Choroid plexus epithelial cell (primary cell): ENCODE data around the genes NDUFS7, REEP6 and ONECUT3.

DNA sequence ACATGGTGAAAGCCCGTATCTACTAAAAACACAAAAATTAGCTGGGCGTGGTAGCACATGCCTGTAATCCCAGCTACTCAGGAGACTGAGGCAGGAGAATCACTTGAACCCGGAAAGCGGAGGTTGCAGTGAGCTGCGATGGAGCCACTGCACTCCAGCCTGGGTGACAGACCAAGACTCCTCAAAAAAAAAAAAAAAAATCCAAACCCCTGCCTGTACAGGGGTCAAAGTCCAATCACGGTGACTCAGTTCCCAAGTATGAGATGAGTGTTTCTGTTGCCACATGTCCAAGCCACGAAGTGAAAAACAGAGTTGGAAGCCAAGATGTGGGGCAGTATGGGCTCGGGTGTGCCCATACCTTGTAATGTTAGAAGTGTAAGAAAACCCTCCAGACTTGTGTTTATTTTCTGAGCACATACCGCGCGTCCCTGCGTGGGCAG is 1.4 kb upstream of the GPX4 start:
- RRBS, result no CpG with 5 or more reads among the region's 12 CpGs

DNA sequence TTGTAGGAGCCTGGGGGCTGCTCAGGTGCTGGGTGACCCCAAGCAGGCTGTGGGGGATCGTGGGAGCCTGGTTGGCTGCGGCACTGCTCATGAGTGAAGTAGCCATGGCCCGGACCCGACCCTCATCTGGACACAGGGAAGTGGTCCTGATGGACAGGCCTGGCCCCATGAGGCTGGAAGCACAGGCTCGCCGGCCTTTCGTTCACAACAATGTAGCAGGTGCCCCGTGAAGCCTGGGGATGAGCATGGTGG is 6.2 kb downstream of the GPX4 start:
- RRBS, result 68% methylated on average over 4 of the region's 8 CpGs

- RRBS, result 26% methylated on average over 4 of the region's 69 CpGs
Measured at GRCh38 chr19:1132601-1133752, 29.2 kb downstream of the GPX4 start.

- RRBS, result no CpG with 5 or more reads among the region's 15 CpGs
Measured at GRCh38 chr19:1146874-1147262, 27.2 kb downstream of the SBNO2 start.

DNA sequence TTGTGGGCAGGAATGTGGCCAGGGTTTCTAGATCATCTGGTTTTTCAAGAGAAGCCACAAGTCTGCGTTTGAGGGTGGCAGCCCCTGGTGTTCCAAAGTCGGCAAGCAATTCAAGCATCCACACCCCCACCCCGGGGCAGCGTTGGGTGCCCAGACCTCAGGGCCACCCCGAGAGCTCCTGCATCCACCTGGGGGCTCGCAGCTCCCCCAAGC is 6.1 kb downstream of the SBNO2 start:
- RRBS, result no CpG with 5 or more reads among the region's 6 CpGs

- RRBS, result 1% methylated on average over 32 of the region's 66 CpGs
Measured at GRCh38 chr19:1237014-1237687, 654 bp downstream of the CBARP start.

- RRBS, result no CpG with 5 or more reads among the region's 22 CpGs
Measured at GRCh38 chr19:1239629-1240126, 1.9 kb upstream of the ATP5F1D start.

DNA sequence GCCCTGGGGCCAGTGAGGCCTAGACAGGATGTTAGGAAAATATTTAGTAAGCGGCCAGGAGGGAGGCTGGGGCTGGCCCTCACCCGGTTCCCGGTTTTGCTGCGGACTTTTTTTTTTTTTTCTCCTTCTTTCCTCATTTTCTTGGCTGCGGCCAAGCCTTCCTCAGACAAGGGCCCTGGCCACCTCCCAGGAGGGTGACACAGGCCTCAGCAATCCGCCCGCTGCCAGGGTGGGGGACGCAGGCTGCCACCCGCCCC is 4.0 kb downstream of the MIDN start:
- RRBS, result no CpG with 5 or more reads among the region's 9 CpGs

DNA sequence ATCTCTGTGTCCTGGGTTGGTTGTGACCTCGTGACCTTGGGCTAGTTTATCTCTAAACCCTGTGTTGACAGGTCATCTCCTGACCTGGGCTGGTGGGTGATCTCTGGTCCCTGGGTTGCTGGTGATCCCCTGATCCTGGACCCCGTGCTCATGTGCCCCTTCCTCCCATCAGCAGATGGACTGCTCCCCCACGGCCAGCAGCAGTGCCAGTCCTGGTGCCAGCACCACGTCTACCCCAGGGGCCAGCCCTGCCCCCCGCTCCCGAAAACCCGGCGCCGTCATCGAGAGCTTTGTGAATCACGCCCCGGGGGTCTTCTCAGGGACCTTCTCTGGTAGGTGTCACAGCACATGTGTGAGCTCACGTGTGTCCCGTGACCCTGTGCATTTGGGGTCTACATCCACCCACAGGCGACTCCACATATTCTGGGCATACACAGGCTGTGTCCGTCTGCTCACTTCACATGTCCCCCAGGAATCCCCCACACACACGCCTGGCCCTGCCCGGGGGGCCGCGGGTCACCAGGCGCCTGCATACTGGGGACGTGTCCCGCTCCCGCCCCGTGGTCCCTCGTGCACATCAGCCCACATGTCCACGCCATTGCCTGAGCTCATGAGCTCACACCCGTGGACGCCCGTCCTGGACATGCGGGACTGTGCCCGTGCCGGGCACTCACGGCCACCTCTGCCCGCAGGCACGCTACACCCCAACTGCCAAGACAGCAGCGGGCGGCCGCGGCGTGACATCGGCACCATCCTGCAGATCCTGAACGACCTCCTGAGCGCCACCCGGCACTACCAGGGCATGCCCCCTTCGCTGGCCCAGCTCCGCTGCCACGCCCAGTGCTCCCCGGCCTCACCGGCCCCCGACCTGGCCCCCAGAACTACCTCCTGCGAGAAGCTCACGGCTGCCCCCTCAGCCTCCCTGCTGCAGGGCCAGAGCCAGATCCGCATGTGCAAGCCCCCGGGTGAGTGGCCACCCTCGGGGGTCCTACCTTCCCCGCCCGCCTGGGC is 6.7 kb downstream of the MIDN start:
- RRBS, result 87% methylated on average over 8 of the region's 58 CpGs

- RRBS, result no CpG with 5 or more reads among the region's 20 CpGs
Measured at GRCh38 chr19:1258009-1258807, 9.8 kb downstream of the MIDN start.

DNA sequence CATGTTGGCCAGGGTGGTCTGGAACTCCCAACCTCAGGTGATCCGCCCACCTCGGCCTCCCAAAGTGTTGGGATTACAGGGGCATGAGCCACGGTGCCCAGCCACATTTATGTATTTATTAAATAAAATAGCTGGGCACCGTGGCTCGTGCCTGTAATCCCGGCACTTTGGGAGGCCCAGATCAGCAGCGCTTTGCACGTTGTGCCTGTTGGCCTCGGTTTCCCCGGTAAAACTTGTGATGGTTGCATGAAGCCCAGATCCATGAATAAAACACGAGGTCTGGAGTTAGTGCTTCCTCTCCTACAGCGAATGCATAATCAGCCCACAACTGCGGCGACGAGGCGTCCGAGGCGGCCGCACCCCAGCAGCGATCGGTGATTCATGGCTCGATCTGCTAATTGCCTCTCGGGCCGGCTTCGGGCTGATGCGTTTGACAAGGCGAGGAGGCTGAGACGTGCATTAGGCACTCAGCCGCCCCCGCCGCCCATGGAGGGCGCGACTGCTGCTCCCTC is 21.1 kb upstream of the PWWP3A start:
- RRBS, result 94% methylated on average over 5 of the region's 33 CpGs

GRCh38 chr19:1373306-1373903 is 10.3 kb upstream of the NDUFS7 start:
- RRBS, result no CpG with 5 or more reads among the region's 20 CpGs

- RRBS, result 1% methylated on average over 45 of the region's 89 CpGs
Measured at GRCh38 chr19:1383178-1384037, at the start of gene NDUFS7. Gene NDUFS7 (plus strand): TSS chr19:1383907.

DNA sequence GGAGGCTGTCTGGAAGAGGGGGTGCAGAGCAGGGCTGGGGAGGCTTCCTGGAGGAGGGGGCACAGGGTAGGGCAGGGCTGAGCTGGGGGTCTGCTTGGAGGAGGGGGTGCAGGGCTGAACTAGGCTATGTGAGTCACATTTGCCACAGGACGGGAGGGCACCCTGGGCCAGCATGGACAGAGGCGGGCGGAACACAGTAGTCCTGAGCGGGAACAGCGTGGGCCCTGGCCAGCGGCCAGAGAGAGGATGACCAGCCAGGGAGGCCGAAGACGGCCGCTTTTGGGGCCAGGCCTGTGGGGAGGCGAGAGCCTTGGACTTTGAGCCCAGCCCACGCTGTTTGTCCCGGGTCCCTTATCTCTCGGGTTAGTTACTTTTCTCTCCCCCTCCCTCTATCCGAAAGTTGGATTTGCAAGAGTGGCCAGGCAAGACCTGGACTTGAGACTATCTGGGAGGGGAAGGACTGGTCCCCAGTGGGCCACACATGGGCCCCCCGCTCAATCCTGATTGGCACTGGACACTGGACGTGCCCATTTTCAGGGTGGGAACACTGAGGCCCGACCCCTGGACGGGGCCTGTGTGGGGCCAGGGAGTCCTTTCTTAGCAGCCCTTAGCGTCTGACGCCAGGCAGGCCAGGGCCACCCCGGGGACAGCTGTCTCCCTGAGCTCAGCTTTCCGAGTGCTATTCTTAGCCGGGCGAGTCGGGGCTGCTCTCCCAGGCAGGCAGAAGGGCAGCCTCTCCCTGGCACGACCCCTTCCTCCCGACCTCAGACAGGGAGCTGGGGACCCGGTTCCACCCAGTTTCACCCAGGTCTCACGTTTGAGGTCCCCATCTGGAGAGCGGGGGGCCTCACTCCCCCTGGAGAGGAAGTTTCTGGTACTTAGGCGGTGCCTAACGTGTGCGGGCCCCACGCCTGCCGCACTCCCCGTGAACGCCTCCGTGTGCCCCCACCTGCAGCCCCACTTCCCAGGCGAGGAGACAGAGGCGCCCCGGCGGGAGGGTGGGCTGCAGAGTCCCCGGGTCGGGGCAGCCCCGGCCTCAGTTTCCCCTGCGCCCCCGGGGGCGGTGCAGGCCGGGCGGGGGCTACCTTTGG is 786 bp downstream of the GAMT start:
- RRBS, result 8% methylated on average over 9 of the region's 50 CpGs

DNA sequence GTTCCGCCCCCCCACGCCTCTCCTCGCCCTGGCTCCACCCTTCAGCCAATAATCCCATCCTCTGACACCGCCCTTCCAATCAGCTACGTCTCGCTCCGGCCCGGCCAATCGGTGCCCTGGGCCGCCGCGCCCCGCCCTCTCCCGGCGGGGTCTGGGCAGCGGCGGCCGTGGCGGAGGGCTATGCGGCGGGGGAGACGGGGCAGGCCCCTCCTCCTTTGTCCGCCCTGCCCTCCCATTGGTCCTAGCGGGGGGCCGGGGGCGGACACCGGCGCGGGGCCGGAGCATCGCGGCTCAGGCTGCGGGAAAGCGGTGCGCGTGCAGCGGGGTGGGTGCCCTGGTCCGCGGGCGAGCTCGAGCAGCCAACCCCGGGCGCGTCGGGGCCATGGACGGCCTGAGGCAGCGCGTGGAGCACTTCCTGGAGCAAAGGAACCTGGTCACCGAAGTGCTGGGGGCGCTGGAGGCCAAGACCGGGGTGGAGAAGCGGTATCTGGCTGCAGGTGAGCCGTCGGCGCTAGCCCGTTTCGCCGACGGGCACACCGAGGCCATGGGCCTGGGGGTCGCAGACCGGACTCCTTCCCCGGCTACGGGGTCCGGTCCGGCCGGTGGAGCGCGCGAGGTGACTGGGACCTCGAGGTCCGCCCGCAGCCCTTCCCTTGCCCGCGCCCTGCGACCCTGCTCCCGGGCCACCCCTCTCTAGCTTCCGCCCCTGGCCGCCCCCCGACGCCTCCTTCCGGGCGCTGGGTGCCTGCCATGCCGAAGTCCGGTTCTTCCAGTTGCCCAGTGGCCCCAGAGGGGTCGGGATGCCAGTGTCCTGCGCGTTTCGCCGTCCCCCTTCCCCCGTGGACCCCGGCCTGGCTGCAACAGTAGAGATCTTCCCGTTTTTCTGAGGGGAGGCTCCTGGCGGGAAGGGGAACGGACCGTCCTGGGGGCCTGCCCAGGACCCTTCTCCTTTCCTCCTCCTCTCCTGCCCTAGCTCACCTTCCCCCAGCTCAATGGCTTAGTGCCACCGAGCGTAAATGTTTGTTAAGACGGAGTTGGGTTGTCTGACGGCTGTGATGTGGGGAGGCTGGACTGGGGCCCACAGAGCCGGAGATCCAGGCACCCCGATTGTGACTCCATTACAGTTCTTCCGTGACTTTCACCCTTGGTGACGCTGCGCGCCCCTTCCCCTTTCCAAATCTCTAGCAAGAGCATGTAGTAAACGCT is at the start of gene REEP6:
TSS of gene REEP6 (plus strand) at position 294 of the 1,206 bp plus-strand sequence.
- RRBS, result 4% methylated on average over 57 of the region's 107 CpGs

GRCh38 chr19:1492319-1493078 is 1.5 kb downstream of the REEP6 start:
- RRBS, result no CpG with 5 or more reads among the region's 12 CpGs

- RRBS, result 3% methylated on average over 8 of the region's 31 CpGs
Measured at GRCh38 chr19:1503405-1503946, 9.3 kb downstream of the ADAMTSL5 start.

- RRBS, result 3% methylated on average over 45 of the region's 64 CpGs
Measured at GRCh38 chr19:1753247-1753749, at the start of gene ONECUT3. Gene ONECUT3 (plus strand): TSS chr19:1753506.

DNA sequence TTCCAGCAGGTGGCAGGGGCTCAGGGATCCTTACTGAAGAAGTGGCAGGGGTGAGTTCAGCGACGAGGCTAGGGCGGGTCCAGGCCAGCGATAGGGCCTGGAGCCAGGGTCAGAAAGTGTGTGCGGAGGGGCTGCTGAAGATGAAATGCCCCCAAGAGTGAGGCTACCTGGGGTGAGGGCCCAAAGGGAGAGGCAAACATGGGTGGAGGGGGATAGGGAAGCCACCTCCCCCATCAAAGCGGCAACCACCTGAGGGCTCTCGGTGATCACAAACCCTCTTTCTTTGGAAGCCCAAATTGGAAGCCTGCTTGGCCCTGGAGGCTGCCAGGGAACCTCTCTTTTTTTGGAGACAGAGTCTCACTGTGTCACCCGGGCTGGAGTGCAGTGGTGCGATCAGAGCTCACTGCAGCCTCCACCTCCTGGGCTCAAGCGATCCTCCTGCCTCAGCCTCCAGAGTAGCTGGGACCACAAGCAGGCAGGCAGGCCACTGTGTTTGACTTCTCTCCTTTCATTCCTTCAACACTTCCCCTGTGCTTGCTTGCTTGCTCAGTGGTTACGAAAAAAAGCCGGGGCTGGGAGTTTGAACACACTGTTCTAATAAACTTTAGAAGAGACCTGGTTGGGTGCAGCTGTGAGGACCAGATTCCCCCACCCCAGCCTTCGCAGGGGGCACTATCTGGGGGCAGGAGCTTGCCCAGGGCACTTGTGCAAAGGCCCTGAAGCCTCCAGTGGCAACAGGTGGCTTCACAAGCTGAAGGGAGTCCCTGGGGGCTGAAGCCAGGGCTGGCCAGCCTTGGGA is 1.4 kb upstream of the ATP8B3 start:
- RRBS, result no CpG with 5 or more reads among the region's 13 CpGs

DNA sequence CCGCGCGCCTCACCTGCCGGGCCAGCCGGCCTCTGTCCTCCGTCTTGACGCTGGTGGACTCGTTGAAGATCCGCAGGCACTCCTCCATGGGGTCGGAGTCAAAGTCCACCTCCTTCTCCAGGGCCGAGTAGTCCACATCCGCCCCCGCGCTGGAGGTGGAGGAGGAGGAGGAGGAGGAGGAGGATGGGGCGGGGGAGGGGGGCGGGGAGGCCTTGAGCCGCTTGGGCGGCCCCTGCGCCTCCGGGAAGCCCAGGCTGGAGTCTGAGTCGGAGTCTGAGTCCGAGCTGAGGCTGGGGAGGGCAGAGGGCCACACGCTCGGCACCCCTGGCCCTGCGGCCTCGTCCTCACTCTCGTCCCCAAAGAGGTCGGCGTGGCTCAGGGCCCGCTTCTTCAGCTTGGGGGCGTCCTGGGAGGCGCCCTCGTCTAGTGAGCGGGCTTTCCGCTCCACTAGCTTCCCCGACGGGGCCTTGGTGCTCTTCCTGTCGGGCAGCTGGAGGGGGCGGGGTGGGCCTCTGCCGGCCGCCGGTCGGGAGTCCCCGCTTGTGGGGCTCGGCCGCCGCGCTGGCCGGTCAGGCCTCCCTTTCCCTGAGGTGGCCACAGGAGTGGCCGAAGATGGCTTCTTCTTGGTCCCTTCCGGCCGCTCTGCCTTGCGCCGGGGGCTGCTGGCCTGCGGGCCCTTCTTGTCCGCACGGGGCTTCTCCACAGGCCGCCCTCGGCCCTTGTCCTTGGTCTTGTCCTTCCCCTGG is 15.0 kb upstream of the ATP8B3 start:
- RRBS, result 64% methylated on average over 8 of the region's 59 CpGs